ENCODE measurements around the genes DLX3 and SAMD14.

DNA sequence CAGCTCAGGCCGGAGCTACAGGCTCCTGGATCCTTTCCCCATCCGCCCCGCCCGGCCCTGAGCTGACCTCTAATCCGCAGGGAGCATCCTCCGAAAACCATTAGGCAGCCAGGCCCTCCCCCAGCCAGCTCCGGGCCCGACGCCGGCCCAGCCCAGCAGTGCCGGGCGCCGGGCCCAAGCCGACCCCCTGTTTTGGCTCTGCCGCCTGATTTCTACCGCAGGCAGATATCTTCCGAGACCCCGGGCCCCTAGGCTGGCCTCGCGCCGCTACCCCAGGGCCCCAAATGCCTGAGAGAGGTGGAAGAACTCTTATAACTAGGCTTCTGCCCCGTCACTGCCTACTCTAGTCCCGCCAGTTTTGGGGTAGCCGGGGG lies 42.6 kb upstream of the TAC4 start:
- PRO-cap, result no peak

- PRO-cap, result unidirectional peak, minus-strand start at chr17:49995221
These were observed at the start of gene DLX3 for GRCh38 chr17:49994490-49995458. TSS of gene DLX3 (minus strand) at chr17:49995224.

GRCh38 chr17:49998318-49998661 lies 3.3 kb upstream of the DLX3 start:
- PRO-cap, result no peak

DNA sequence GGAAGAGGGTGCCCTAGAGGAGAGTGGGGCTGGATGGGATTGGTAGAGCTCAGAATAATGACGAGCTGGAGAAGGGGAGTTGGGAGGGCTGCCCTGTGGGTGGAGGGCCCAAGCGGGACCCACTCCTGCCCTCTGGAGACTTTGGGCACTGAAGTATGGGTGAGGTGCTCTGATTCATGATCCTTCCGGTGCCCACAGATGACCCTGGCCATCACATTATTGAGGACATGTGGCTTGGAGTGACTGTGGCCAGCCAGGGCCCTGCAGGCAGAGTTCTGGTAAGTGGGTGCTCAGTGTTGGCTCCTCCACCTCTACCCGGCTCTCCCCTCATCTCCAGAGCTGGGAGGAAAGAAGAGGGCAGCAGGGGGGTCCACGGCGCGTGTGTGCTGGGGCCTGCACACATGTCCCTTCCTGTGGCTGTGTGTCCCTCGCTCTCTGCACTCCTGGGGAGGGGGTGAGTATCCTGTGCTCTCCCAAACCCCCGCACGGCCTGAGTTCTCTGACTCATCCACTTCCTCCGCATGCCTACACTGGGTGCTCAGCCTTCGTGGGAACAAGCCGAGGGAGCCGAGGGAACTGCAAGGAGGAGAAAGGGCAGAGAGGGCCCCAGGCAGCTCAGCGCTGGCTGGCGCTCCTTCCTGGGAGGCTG lies 8.5 kb downstream of the ITGA3 start:
- PRO-cap, result no peak

DNA sequence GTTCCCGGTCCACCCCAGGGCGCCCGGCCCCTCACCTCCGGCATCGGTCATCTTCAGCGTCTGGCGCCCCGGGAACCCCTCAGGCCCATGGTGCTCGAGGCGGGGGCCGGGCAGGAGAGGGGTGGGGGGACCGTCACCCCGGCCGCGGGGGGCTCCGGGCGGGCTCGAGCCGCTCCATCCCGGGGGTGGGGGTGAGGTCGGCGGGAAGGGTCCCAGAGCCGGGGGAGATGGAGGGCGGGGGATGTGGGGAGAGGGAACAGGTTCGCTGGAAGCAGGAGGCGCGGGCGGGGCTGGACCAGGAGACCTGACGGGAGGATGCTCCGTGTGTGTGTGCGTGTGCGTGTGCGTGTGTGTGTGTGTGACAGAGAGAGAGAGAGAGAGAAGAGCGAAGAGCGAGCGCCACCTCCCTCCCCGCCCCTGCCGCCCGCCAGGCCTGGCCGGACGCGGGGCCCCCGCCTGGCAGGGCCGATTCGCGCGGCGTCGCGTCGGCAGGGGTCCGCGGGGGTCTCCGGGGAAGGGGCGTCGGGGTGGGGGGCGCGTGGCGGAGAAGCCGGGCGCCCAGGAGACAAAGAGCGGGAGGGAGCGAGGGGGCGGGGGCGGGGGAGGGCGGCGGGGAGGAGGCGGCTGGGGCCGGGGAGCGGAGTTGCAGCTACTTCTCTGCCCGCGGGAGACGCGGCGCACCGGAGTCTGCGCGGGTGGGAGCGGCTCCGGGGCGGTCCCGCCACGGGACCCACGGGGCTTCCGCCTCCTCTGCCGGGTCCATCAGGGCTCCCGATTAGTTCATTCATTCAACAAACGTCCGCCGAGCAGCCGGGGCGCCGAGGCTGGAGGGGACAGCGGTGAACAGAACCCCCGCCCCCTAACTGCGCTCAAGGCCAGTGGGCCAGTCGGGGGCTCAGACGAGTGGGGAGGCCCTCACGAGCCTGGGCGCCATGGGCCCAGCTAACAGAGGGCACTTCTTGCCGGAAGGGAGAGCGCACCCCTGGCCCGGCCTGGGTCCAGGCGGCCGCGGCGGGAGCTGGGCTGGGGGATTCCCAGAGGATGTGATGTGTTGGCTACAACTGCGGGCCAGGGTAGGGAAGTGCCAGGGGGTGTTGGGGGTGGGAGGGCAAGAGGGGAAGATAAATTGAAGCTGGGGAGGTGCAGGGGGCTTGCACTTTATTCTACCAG lies at the start of gene SAMD14:
Gene SAMD14, minus strand, starts transcription at position 679 of the 1,170 bp plus-strand sequence.
- PRO-cap, result no peak

DNA sequence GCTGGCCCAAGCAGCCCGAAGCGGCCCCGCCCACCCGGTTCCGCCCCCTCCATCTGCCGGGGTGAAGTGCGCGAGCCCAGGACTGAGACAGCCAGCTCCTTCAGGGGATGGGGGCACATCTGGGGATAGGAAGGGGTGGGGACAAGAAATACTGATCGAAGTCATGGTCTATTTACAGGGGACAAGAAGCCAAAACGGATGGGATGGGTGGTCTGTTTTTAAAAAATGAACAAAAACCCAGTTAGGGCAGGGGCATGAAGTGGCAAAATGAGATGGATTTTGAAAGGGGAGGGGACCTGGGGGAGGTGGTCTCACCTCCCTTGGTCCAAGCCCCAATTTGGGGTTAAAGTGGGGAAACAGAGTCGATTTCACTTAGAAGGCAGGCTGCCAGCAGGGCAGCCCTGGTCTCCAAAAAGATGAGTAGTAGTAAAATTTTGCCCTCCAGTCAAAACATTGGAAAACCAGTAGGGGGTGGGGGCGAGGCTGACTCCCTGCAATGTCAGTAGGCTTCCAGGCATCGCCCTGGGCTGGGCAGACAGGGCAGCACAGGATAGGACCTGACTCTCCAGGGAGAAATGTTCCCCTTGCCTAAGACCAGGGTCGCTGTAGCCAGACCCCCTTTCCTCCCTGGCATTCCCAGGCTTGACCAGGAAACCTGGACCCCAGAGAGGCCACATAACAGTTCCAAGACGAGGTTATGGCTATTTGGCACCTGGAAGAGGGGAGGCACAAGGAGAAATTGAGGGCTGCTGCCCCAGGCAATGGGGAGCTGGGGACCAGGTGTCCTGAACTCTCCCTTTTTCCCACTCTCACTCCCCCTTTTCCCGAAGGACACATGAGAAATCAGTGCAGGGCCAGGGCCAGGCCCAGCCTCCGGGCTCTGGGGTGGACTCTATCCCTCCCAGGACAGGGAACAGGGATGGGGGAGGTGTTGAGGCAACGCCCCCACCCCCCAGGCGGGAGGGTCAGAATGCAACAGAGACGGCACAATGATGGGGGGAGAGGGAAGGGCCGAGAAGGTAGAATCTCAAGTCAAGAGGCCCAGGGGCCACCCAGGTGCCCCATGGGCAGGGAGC lies 4.2 kb upstream of the SAMD14 start:
- PRO-cap, result no peak

GRCh38 chr17:50257744-50258150 lies 16.5 kb upstream of the TMEM92 start:
- PRO-cap, result no peak

GRCh38 chr17:50272640-50273590 lies 1.4 kb upstream of the TMEM92 start:
- PRO-cap, result no peak

DNA sequence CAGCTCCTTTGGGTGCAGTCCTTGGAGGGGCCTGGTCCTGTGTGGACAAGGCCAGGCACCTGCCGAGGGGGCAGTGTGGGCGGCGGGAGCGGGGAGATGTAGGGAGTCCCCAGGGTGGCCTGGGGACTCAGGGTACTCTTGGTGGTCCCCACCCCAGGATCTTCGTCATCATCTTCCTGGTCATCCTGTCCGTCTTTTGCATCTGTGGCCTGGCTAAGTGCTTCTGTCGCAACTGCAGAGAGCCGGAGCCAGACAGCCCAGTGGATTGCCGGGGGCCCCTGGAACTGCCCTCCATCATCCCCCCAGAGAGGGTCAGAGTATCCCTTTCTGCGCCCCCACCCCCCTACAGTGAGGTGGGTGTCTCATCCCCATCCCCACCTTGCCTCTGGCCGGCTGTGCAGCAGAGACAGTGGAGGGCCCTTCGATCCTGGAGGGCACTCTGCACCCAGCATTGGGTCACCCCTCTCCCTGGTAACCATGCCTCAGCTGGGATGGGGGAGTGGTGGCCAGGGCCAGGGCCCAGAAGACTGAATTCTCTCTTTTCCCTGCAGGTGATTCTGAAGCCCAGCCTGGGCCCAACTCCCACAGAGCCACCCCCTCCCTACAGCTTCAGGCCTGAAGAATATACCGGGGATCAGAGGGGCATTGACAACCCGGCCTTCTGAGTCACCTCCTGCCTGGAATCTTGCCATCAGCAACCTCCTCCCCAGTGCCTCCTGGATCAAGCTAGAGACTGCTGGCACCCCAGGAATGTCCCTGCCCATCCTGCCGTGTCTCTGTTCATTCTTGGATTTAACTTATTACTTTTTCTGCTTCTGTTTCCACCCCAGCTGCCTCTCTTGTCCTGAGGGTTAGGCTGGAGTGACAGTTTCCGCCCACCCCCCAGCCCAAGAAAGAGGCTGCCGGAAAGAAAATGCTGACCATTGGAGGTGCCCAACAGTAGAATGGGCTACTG lies 4.7 kb downstream of the TMEM92 start:
- PRO-cap, result no peak

DNA sequence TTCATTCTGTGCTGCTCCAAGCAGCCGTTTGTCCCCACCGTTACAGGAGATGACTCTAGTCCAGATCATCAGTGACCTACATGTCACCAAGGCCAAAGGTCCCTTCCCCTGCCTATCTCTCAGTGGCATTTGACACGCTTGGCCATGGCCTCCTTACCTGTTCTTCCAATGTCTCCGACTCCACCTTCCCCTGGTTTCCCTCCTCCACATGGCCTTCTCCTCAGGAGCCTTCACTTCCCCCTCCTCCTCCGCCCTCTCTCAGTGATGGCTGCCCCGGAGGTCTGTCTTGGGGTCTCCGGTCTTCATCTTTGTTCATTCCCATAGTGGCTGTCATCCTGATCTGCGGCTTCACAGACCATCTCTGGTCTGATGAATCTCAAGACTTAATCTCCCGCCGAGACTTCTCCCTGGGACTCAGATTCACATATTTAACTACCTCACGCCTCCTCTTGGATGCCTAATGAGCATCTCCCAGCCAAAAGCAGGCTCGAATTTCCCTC lies 9.6 kb downstream of the TMEM92 start:
- PRO-cap, result no peak

DNA sequence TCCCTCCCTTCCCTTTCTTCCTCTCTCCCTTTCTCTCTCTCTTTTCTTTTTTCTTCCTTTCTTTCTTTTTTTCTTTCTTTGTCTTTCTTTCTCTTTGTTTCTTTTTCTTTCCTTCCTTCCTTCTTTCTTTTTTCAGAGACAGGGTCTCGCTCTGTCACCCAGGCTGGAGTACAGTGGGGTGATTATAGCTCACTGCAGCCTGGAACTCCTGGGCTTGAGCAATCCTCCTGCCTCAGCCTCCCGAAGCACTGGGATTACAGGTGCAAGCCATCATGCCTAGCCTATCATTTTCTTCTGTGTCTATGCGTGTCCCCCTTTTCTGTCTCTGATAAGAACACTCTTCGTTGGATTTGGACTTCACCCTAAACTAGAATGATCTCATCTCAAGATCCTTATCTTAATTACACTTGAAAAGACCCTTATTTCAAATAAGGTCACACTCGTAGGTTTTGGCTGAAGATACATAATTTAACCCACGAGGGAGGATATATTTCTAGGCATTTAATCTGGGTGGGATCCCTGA lies 11.8 kb downstream of the TMEM92 start:
- PRO-cap, result no peak

DNA sequence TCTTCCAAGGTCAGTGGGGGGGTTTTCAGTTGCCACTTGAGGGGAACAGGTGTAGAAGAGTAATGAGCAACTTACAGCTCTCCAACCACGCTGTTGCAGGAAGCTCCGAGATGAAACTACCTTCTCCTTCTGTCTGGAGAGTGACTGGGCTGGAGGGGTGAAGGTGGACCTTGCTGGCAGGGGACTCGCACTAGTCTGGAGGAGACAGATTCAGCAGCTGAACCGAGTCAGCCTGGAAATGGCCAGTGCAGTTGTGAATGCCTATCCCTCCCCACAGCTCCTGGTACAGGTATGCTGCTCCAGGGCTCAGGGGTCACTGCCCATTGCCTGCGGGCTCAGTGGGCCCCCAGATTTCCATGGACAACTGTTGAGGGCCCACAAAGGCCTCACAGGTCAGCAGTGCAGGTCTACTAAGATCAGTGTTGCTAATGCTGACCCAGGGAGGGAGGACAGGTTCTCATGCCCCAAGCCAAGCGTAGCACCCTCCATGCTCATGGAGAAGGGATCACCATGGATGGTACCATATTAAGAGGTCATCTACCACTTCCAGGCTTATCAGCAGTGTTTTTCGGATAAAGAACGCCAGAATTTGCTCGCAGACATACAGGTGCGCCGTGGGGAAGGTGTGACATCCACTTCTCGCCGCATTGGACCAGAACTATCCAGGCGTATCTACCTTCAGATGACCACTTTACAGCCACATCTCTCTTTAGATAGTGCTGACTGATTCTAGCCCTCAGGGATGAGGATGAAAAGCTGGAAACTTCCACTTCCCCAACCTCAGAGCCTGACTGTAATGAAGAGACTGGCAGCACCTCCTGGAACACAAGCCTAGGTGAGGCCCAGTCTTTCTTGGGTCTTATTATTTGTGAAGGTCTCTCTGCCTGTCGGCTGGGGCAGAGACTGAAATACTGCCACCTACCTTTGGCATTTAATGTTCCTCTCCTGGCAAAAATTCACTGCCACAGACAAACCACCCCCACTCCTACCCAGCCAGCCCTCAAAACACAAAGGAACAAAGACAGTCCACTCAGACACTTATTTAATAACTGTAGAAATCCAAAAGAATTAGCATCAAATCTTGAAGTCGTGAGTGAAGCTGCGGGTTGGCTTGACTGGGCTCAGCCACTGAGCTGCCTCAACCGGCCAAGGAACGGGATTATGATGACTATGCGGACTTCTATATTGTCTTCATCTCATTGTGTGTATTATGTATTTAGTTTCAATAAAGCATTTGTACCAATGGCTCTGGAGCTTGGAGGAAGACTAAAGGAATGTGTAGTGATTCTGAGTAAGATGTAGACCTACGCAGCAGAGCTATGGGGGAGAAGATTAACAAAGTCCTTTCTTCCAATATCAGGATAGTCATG lies 7.7 kb downstream of the EME1 start:
- PRO-cap, result no peak

- PRO-cap, result no peak
These were observed 6.3 kb upstream of the ACSF2 start for GRCh38 chr17:50419718-50420076.

- PRO-cap, result unidirectional peak, minus-strand start at chr17:50452740
These were observed 15.9 kb downstream of the CHAD start for GRCh38 chr17:50452688-50453236.

DNA sequence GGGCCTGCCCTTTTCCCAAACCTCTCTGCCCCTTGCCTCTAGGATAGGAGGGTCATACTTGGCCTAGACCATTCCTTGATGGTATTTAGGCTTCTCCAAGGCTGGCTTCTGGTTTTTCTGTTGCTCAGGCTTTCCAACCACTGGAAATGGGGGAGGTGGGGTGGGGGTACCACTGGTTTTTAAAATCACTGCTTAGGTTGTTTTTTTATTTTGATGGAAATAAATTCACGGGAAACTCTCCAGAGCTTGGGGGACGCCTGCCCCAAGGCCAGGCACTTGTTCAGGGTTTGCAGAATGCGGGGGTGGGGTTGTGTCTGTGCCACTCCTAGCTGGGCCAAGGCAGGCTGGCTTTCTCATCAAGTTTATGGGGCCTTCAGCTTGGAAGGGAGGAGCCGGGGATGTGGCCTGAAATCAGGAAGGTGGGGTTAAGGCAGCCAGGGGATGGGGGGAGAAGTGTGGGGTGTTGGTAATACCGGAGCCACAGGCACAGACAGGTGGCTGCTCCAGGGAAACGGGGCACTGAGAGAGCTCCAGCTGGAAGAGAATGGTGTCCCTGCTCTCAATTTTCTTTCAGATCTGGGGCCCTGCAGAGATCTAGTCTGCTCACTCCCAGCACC lies 1.7 kb upstream of the CHAD start:
- PRO-cap, result unidirectional peak, plus-strand start at position 469 of the sequence

DNA sequence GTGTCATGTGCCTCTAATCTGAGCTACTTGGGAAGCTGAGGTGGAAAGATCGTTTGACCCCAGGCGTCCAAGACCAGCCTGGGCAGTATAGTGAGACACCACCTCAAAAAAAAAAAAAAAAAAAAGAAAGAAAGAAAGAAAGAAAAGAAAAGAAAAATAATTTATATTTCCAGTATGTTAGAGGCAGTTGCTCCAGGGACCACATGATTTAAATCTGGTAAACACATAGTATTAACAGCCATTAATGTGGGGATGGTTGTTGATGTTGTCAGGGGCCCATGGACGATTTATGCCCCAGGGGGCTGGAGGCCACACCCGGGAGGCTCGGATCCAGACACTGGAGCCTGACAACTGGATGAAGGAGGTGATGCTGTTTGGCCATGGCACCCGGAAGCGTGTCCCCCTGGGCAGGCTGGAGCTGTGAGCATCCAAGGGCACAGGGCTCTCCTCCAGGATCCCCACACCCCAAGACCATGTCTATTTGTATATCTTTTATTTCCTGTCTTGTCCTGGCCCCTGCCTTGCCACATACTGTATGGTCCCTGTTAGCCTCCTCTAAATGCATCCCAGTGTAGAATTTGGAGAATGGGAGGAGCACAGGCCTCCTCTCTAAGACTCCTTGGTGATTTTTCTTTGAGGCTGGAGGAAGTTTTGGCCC lies 4.5 kb downstream of the RSAD1 start:
- PRO-cap, result no peak

DNA sequence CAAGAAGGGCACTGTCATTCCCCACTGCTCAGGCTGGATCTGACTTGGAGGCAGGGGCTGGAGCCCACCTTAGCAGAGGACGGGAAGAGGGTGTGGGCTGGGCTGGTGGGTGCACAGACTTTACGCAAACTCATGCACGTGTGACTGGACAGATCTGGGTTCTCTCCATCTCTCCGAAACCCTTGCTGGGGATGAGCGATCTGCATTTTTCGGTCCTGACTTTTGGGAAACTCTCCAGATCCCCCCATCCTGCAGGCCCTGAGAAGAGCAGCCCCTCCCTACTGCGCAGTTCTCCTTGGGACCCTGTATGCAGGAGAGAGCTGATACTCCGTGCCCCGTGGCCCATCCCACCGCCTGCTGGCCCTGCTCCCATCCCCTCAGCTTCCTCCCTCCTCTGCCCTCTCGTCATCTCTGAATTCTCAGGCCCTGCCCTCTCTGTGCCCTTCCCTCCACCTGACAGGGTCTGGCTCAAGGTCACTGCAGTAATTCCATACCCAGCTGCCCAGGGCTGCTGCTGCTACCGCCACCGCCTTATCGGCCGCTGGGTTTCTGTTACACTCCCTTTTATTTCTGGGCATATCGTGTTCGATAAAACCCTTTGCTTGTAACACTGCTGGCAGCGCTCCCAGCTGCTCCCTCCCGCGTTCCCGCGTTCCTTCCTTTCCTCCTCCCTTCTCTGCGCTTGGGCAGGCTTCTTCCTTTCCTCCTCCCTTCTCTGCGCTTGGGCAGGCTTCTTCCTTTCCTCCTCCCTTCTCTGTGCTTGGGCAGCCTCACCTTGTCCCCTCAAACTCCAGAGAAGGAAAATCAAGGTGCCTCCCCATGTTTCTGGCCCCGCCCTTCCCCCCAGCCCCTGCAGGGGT lies 1.1 kb downstream of the EPN3 start:
- PRO-cap, result bidirectional peak, plus-strand start at position 471 of the sequence, minus-strand start at position 404 of the sequence

- PRO-cap, result no peak
These were observed 6.4 kb downstream of the EPN3 start for GRCh38 chr17:50538831-50539407.

GRCh38 chr17:50561367-50561718 lies 828 bp downstream of the CACNA1G start:
- PRO-cap, result no peak

DNA sequence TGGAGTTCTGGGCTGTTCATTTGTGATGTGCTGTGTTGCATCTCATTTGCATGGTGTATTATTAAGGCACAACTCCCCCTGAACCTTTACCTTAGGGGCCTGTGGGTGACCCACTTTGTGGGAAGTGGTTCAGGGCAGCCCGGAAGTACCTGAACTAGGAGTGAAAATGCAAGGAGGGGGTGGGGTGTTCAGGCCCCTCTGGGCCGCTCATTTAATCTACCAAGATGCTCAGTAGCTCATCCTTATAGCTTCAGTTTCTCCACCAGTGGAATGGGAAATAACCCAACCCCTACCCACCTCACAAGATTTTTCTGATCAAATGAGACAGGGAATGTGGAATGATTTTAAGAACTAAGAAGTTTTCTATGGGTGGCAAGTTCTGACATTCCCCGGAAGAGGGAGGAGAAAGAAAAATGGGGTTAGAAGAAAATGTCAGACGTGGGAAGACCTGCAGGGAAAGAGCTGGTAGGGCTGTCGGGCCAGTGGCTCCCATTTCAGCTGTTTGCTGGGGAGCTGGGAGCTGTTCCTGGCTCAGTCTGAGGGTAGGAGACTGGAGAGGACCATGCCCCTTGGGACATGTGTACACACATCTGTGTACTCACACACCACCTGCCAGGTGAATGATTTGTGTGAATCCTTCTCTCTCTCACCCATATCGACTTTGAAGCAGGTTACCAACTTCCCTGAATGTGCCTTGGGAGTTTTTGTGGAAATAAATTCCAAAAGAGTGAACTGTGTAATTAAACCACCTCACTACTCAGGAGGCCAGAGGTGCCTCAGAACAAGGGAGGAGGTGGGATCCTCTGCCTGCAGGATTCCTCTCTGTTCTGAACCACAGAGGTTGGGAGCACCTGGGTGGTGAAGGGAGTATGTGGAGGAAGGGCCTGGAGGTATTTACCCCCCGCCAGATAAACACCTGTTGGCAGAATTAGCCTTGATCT lies 3.0 kb downstream of the ABCC3 start:
- PRO-cap, result unidirectional peak, minus-strand start at position 504 of the sequence; unidirectional peak, minus-strand start at position 538 of the sequence